AG09309 (cell line): ENCODE measurements around the genes ATPAF1, CYP4A11 and STIL.

DNA sequence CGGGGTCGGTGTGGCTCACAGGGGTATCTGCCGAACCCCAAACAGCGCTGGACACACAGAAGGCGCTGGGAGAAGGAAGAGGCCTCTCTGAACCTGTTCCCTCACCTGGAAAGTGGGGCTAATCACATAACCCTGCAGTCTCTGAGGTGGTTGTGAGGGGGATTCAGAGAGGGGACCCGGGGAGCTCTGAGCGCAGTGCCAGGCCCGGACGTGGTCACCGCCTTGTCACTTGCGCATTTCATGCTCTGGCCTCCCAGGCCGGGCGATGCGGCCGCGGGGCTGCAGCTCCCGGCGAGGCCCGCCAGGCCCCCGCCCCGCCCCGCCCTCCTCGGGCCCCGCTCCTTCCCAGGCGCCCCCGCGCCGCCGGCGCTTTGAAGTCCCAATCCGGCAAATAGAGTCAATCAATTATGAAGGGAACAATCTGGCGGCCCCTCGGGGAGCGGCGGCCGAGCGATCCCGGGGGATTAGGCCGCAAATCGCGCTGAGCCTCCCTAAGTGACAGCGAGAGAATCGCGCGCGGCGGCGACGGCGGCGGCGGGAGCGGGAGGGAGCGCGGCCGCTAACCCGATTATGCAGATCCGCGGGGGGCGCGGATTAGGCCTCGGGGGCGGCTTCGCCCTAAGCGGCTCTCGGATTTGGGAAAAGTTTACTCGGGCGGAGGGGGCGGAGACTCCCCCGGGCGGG lies 23.3 kb upstream of the DMBX1 start:
- RRBS: 13% methylated on average over 19 of the region's 71 CpGs

GRCh38 chr1:46516783-46517572 lies 18.3 kb downstream of the TMEM275 start:
- RRBS: no CpG with 5 or more reads among the region's 16 CpGs

- RRBS: 2% methylated on average over 23 of the region's 98 CpGs
Measured at GRCh38 chr1:46667723-46668848, at the start of gene ATPAF1. ATPAF1 (minus strand) TSS chr1:46668364.

GRCh38 chr1:46749780-46750717 lies 31.1 kb upstream of the EFCAB14 start:
- RRBS: no CpG with 5 or more reads among the region's 9 CpGs

GRCh38 chr1:46810640-46811366 lies 12.0 kb downstream of the CYP4B1 start:
- RRBS: no CpG with 5 or more reads among the region's 8 CpGs

- RRBS: no CpG with 5 or more reads among the region's 6 CpGs
Measured at GRCh38 chr1:46940682-46941715, at the start of gene CYP4A11. CYP4A11 (minus strand) TSS chr1:46941476.

DNA sequence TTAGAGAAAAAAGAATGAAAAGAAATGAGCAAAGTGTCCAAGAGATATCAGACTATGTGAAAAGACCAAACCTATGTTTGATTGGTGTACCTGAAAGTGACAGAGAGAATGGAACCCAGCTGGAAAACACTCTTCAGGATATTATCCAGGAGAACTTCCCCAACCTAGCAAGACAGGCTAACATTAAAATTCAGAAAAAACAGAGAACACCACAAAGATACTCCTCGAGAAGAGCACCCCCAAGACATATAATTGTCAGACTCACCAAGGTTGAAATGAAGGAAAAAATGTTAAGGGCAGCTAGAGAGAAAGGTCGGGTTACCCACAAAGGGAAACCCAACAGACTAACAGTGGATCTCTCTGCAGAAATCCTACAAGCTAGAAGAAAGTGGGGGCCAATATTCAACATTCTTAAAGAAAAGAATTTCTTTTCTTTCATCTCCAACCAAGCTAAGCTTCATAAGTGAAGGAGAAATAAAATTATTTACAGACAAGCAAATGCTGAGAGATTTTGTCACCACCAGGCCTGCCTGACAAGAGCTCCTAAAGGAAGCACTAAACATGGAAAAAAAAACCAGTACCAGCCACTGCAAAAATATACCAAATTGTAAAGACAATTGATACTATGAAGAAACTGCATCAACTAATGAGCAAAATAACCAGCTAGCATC lies 37.0 kb upstream of the CYP4X1 start:
- RRBS: no CpG with 5 or more reads among the region's 2 CpGs

GRCh38 chr1:47225365-47226127 lies 6.5 kb downstream of the TAL1 start:
- RRBS: 3% methylated on average over 24 of the region's 82 CpGs

DNA sequence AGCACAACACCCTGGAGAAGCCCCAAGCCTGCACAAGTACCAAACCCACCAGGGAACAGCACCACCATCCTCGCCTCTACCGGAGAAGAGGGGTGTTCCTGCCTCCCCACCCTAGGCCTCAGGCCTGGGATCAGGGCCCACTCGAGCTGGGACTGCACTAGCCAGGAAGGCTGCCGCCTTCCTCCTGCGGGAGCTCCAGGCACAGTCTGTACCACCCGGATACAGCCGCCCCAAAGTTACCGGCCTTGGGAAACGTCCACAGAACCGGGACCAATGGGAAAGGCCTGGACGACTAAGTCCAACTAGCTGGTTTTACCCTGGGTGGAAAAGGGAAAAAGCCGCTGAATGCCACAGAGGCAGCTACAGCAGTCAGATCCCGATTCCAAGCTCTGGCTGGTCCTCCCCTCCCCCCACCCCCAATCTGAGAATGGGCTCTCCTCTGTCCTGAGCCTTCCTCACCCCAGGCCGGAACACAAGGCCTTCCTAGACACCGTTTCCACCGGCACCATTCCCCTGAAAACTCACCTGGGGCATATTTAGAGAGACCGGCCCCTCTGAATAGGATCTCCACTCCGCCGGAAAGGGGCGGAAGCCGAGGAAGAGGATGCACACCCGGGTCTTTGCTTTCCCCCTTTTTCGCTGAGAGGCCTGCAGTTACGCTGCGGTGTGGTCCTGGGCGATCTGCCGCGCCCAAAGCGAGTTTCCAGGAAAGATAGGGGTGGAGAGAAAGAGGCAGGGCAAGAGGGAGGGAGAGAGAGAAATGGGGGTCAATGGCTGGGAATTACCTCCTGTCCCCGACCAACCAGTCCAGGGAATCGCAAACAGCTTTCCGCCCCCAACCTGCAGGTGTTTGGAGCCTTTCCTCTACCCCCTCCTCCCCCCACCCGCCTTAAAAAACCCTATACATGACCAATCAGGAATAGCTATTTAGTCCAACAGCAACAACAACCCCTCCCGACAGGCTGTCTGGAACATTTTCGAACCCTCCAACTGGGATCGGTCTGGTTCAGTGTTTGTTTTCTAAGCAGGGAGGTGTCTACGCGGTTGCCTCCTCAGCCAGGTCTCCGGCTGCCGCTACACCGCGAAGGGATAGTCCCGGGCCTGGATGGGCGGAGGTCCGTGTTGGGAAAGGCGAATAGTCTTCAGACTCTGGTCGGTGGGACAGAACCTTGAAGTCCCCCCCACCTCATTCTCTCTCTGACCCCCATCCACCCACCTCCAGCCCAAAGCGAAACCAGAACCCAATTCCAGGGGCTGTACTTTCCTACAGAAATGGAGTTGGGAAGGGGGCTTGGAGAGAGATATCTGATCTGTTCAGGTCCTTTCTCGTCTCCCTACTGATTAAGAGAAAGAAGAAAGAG lies 2.9 kb downstream of the TAL1 start:
- RRBS: 26% methylated on average over 1 of the region's 49 CpGs

GRCh38 chr1:47230635-47231667 lies 1.1 kb downstream of the TAL1 start:
- RRBS: 8% methylated on average over 10 of the region's 71 CpGs

- RRBS: 38% methylated on average over 3 of the region's 23 CpGs
Measured at GRCh38 chr1:47234924-47235853, 3.2 kb upstream of the TAL1 start.

DNA sequence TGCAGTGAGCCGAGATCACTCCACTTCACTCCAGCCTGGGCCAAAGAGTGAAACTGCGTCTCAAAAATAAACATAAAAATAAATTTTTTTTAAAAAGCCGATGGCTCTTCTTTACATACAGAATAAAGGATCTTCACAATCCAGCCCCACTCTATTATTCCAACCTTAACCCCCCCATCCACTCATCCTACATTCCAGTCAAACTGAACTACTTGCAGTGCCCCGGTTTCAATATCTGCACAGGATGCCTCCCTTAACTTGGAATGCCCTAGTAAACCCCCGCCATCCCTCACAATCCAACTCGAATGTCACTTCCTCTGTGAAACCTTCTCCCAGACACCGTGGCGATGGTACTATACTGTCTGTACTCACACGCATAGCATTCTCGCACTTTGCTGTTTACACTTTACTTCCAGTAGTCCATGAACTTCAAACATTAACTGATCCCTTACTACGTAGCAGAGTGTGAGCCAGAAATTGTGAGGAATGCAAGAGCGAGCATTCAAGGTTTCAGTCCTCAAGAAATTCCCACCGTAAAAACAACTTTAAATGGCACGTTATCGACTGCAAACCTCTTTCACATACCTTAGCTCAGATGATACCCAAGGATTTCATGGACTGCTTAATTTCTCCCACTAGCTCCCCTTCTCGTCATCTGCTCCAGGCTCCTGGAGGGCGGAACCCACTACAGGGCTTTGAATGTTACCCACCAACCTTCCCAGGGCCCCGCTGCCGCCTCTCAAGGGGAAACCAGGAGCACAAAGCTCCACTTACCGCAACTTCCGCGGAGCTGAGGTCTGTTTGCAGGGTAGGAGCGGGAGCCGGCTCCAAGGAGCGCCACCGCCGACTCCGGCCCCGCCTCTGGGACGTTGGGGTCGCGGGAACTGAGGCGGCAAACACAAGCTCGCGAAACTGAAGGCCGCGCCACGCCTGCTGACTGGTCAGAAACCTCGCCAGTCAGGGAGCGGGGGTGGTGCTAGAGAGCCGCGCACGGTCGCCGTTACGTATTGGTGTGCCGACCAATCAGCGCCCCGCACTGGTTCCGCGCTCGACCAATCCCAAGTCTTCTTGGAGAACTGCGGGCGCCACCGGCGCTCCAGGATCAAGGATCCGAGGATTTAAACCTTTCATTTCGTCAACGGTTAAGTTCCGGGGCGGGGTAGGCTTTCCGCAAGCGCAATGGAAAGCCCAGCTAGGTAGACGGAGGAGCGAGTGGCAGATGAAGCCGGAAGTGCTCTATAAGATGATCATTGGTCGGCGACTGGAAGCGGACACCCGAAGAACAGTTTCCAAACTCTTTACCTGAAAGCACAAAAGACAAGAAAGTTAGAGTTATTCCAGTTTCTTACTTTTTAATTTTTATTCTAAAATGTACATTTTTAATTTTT lies at the start of gene STIL:
Gene STIL (minus strand): TSS at position 886 of the 1,388 bp plus-strand sequence.
- RRBS: 1% methylated on average over 7 of the region's 70 CpGs

DNA sequence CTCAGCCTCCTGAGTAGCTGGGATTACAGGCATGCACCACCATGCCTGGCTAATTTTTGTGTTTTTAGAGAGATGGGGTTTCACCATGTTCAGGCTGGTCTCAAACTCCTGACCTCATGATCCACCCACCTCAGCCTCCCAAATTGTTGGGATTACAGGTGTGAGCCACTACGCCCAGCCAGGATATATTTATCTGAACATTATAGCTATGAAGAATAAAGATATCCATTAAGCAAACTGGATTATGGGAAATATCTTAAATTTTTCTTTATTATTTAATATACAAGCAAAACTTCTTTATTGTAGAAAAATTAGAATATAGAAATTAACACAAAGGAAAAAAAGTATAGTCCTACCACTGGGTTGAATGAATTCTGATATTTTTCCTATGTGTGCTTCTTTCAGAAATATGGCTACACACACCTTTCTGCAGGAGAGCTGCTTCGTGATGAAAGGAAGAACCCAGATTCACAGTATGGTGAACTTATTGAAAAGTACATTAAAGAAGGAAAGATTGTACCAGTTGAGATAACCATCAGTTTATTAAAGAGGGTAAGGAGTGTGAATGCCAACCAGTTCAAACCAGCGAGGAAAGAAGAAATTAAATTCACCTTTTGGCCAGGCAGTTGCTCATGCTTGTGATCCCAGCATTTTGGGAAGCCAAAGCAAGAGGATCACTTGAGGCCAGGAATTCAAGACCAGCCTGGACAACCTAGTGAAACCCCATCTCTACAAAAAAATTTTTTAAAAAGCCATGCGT lies 34.7 kb downstream of the CMPK1 start:
- RRBS: no CpG with 5 or more reads among the region's 4 CpGs

- RRBS: 3% methylated on average over 7 of the region's 75 CpGs
Measured at GRCh38 chr1:47436410-47437472, 1.1 kb upstream of the FOXD2 start.

DNA sequence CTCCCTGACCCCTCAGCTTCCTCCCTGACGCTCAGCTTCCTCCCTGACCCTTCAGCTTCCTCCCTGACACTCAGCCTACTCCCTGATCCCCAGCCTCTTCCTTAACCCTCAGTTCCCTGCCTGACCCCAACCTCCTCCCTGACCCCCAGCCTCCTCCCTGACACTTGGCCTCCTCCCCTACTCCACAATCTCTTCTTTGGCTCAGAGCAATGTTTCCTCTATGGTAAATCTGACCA lies 263.9 kb downstream of the FOXD2 start:
- RRBS: no CpG with 5 or more reads among the region's 1 CpG

DNA sequence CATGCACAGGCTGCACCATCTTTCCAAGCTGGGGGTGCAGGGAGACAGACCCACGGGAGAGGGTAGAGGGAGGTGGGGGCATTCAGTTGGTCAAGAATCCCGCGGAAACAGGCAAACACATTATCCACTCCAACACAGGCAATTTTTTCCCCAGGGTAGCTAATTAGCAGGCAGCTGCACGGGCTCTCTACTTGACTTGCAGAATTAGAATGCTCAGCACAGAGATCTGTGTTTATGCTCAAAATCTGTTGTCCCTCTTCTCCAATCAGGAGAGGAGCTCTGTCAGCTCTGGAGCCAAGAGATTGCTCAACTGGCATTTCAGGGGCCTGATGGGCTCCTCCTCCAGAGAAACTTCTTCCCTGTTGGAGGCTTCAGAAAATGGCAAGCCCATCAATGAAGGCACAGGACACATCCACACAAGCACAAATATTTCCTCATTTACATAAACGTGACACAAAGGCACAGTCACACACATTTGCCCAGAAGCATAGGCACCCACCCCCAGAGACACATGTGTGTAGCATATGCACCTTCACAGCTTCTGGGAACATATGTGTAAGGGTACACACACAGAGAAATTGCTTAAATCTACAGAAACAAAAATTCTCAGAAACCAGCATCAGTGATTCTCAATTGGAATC lies 267.9 kb downstream of the FOXD2 start:
- RRBS: no CpG with 5 or more reads among the region's 5 CpGs

GRCh38 chr1:47708251-47708670 lies 270.4 kb downstream of the FOXD2 start:
- RRBS: 0% methylated on average over 2 of the region's 21 CpGs

- RRBS: no CpG with 5 or more reads among the region's 8 CpGs
Measured at GRCh38 chr1:47824495-47825169, 172.6 kb downstream of the TRABD2B start.

DNA sequence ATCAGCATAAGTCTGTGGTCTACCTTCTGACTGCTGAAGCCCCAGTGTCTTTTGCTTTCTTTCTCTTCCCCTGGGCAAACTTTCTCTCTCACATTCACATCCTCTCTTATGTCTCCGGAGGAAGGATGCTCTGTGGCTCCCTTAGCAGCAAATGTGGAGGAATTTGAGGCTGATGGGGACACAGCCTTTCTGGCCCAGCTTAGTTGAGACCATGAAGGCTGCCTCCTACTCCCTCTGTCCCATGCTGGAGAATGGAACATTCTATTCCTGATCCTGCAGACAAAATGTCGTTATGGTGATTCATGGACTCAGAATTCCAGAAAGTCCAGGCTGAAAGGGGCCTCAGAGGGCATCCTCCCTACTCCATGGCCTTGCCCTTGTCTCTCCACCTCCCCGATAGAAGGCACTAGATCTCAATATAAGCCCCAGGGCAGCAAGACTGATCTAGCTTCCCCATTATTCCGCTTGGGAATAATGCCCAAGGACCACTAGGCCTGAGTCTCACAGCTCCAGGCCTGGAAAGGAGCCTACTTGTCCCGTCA lies 52.6 kb upstream of the TRABD2B start:
- RRBS: no CpG with 5 or more reads among the region's 5 CpGs

GRCh38 chr1:48241521-48242787 lies 19.4 kb downstream of the SLC5A9 start:
- RRBS: 52% methylated on average over 4 of the region's 14 CpGs